Temporal lobe (tissue), 2 donors: Measurements from ENCODE around the gene GIGYF2.

DNA sequence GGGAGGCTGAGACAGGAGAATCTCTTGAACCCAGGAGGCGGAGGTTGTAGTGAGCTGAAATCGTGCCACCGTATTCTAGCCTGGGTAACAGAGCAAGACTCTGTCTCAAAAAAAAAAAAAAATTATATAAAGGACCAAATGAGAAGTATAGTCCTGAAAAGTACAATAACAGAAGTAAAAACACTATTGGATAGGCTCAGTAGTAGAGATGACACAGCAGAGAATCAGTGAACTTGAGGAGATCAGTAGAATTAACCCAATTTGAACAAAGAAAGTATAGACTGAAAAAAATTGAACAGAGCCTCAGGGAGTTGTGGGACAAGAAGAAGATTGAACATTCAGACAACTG, 172.3 kb downstream of the DIS3L2 start:
- RAMPAGE, long total RNA, result no peak

DNA sequence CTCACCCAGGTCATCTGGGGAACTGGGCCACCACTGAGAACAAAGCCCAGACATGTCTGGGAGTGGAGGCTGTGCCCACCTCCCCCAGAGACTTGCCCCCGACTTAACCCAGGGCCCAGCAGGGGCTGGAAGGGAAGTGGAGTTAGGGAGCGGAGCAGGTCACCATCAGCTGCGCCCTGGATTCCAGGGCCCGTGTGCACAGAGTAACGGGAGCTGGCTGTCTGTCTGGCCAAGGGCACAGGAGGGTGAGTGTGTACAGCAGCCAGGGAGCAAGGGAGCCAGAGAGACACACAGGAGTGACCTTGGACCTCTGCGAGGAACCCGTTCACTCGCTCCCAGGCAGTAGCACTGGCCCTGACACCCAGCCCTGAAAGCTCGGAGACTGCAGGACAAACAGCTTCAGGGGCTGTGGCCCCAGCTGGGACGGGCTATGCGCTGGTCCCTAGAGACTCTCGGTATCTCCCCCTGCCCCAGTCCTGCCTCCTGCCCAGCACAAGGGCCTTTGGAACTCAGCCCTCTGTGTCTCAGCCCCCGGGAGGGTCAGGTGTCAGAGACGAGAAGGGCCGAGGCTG, 12.3 kb upstream of the ALPI start:
- RAMPAGE, long total RNA, result no peak

DNA sequence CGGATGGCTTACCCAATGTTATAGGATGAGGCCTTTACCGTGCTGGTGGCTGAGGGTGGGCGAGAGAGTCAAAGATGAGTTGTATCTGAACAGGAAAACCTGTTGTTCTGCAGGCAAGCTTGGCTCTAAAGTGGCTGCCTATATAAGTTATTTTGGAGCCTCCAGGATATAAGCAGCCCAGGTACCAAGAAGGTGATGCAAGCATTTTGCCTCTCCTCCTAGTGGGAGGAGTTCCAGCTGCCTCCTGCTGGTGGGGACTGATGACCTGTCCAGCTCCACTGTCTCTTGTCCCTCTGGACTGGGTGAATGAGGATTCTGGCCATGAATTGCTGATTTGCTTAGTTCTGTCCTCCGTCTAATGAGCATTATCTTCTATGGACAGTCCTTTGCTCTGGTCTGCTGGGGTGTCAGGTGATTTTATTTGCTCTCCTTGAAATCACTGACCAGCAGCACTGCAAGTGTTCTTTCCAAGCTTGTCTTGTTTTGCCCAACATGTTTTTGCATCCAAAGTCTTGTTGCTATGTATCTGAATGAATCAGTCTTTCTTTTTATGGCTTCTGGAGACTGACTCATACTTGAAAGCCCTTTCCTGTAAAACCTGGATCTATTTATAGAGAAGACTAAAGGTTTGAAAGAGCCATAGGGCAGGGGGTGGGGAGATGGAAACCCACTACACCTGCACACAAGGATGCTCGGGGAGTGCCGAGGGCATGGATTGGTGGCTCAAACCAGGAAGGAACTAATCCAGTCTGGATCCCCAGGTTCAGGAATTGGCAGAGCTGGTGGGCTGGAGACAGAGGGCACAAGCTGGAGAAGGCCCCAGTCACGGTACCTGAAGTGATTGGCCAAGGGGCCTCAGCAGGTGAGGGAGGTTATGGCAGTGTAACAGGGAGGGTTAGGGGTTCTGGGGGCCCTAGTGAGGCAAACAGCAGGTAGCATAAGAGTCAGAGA, 40.5 kb upstream of the EFHD1 start:
- RAMPAGE, long total RNA, result no peak

DNA sequence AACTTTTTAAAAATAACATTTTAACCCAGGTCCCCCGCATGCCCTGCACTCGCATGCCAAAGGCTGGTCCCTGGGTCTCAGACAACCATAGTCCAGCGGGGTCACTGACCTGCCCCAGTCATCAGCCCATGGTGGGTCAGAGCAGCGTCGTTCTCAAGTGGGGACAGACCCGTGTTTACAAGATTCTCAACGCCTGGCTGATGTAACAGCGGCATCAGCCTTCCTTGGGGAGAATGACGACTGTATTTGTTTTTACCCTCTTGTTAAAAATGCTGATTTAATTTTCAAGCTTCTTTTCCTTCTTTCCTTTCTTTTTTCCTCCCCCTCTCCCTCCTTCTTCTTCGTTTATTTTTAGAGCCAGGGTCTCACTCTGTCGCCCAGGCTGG, 1.1 kb upstream of the EFHD1 start:
- RAMPAGE, long total RNA, result no peak

GRCh38 chr2:232696716-232697499, at the start of gene GIGYF2:
Gene GIGYF2 (plus strand): TSS chr2:232697331.
- RAMPAGE, long total RNA, result start-site peak on the plus strand at chr2:232697324-232697379, 423 and 105 reads in 2 replicates

- RAMPAGE, long total RNA, result no peak
Measured at GRCh38 chr2:232698511-232698883, 1.4 kb downstream of the GIGYF2 start.

DNA sequence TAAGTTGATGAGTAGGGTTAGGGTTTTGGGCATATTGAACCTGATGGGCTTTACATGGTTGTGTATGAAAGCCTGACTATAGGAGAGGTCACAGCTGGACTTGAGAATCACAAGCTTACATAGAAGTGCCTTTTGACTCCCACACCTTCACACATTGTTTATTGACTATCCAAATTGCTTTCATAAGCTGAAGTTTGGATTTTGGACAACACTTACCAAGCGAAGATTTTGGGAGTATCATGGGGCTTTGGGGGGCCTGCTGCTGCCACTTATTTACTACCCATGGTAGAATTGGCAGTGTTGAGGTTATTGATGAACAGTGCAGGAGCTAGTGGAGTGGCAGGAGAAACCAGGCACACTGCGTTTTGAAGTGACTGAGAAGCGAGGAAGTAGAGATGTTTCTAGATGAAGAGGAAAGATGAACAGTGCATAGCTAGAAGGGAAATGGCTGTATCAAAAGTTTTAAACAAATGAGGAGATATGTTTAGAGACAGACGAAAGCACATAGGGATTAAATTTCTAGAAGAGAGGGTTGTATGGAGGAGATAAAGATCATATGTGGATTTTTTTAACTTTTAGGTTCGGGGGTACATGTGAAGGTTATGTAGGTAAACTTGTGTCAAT, 33.4 kb downstream of the KCNJ13 start:
- RAMPAGE, long total RNA, result no peak

DNA sequence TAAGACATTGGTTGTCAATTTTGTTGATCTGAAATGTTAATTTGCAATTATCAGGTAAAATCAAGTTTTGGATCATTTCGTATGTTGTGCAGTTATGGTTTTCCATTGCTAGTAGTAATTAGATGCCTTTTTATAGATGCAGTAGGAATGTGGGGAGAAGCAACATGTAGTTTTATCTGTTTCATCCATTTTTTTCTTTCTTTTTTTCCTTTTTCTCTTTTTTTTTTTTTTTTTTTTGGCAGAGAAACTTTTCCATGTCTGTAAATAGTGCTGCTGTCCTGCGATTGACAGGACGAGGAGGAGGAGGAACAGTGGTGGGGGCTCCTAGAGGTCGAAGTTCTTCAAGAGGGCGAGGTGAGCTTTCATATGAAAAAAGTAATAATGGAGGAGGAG, 20.4 kb downstream of the KCNJ13 start:
- RAMPAGE, long total RNA, result no peak

DNA sequence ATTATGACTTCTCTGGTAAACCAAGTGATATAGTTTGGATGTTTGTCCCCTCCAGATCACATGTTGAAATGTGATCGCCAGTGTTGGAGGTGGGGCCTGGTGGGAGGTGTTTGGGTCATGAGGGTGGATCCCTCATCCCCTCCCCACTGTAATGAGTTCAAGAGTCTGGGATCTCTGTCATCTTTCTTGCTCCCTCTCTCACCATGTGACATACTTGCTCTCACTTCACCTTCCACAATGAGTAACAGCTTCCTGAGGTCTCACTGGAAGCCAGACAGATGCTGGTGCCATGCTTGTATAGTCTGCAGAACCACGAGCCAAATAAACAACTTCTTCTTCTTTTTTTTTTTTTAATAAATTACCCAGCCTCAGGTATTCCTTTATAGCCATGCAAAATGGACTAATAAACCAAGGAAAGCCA, 8.4 kb upstream of the KCNJ13 start:
- RAMPAGE, long total RNA, result no peak

GRCh38 chr2:232790459-232791566, 14.4 kb upstream of the KCNJ13 start:
- RAMPAGE, long total RNA, result no peak

DNA sequence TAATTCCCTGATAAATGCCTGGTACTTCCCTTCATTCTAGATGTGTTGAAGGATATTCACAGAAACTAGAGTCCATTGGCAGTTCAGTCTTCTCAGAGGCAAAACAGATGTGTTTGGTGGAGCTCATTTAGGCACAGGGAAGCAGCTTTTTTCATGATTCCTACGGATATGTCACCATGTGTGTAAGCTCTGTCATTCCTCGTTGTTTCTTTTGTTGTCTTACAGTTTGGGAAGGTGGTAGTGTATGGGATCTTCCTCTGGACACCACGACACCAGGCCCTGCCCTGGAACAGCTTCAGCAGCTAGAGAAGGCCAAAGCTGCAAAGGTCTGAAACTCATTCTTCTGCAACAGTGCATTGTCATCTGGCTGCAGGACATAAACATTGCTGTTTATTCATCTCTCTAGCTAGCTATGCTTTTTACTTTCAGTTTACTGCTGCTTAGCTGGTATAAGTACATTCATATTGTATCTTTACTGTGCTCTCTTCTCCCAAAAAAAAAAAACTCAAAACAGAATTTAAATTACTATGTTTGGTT, 39.1 kb upstream of the KCNJ13 start:
- RAMPAGE, long total RNA, result no peak

DNA sequence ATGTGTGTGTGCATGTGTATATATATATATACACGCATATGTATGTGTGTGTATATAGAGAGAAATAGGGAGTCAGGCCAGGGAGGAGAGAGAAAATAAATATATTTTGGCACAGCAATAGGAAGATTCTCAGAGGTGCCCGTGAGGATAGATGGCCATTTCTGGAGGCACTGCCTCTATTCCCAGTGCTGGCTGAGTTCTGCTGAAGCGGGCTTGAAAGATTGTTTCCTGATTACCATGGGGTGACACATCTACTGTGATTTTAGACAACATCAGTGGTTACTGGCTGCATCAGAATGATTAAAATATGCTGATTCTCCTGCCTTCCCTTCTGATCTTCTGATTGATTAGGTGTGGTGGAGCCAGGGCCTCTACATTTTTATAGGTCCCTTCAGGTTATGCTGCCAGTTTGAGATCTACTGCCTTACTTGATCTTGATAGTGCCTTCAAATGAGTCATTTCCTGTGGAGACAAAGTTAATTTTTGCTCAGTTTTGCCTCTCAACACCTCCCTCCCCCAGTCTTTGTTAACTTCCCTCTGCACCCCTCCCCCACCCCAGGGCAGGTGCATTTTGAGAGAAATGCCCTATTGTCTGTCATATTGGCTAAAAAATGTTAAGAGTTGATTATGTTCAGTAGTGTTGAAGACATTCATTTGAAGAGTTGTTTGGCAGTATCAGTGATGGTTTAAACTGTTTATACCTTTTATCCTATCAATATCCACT, 31.6 kb upstream of the SNORC start:
- RAMPAGE, long total RNA, result no peak

- RAMPAGE, long total RNA, result no peak
Measured at GRCh38 chr2:232875915-232876289, 5.8 kb downstream of the SNORC start.

- RAMPAGE, long total RNA, result no peak
Measured at GRCh38 chr2:232928057-232928622, 58.1 kb downstream of the SNORC start.

GRCh38 chr2:232980065-232980705, 32.9 kb downstream of the NGEF start:
- RAMPAGE, long total RNA, result no peak

GRCh38 chr2:232988437-232988917, 24.6 kb downstream of the NGEF start:
- RAMPAGE, long total RNA, result no peak

- RAMPAGE, long total RNA, result no peak
Measured at GRCh38 chr2:233063216-233063843, 3.2 kb downstream of the INPP5D start.

DNA sequence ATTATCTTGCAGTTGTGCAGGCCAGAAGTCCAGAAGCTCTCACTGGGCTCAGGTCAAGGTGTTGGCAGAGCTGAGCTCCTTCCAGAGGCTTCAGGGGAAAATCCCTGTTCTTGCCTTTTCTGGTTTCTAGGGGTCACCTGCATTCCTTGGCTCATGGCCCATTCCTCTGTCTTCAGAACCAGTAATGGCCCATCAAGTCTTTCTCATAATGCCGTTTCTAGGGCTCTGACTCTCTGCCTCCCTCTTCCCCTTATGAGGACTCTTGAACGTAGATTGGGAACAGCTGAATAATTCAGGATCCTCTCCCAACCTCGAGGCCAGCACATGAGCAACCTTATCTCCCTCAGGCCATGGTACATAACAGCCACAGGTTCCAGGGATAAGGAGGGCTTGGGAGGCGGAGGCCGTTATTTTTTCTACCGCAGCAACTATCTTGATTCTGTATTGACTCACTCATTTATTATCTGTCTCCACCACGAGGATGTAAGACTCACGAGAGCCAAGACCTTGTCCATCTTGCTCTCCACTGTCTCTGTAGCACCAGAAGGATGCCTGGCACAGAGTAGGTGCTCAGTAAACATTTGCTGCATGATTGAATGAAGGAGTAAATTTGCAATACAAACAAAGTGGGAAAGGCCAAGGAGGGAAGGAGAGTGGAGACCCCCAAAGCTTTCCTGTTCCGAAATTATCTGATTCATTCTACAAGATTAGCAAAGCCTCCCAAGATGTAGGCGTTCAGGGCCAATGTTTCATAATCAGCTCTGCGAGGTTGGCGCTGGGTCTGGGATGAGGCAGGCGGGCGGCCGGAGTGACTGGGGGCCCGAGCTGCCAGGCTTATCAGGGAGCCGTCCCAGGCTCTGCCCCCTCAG, 31.5 kb downstream of the INPP5D start:
- RAMPAGE, long total RNA, result no peak

DNA sequence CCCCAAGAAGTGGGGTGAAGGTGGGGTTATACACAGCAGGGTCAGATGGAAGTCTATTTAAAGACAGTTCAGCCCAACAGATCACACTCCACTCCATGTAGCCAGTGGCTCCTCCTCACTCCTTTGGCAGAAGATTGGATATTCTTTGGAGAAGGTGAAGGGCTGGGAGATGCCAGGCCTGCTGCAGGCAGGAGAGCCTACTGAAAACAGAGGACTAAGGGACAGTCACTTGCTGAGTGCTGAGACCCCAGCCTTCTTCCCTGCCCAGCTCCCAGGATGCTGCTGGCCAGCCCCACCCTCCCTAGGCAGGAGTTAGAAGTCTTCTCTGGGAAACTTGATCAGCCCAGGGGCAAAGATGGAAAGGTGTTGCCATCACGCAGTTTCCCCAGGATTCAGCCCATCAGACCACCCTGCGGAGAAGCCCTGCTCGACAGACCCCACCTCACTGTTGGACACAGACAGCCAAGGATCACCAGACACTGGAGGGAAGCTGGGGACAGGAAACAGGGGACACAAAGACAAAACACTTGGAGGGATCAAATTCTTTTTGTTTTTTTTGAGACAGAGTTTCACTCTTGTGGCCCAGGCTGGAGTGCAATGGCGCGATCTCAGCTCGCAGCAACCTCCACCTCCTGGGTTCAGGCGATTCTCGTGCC, 93.6 kb downstream of the INPP5D start:
- RAMPAGE, long total RNA, result no peak

- RAMPAGE, long total RNA, result no peak
Measured at GRCh38 chr2:233154903-233155374, 94.8 kb downstream of the INPP5D start.